Breast (tissue), 4 donors: ENCODE results near the genes CYP46A1, EML1 and EVL.

- PRO-cap, 3 experiments = no peak in any of the 3 experiments
- RRBS = no CpG with 5 or more reads among the region's 9 CpGs
Measured at GRCh38 chr14:99287180-99287711, 15.2 kb upstream of the BCL11B start.

GRCh38 chr14:99412591-99413117 is 68.0 kb downstream of the SETD3 start:
- PRO-cap, 3 experiments = no peak in any of the 3 experiments
- RRBS = no CpG with 5 or more reads among the region's 10 CpGs

DNA sequence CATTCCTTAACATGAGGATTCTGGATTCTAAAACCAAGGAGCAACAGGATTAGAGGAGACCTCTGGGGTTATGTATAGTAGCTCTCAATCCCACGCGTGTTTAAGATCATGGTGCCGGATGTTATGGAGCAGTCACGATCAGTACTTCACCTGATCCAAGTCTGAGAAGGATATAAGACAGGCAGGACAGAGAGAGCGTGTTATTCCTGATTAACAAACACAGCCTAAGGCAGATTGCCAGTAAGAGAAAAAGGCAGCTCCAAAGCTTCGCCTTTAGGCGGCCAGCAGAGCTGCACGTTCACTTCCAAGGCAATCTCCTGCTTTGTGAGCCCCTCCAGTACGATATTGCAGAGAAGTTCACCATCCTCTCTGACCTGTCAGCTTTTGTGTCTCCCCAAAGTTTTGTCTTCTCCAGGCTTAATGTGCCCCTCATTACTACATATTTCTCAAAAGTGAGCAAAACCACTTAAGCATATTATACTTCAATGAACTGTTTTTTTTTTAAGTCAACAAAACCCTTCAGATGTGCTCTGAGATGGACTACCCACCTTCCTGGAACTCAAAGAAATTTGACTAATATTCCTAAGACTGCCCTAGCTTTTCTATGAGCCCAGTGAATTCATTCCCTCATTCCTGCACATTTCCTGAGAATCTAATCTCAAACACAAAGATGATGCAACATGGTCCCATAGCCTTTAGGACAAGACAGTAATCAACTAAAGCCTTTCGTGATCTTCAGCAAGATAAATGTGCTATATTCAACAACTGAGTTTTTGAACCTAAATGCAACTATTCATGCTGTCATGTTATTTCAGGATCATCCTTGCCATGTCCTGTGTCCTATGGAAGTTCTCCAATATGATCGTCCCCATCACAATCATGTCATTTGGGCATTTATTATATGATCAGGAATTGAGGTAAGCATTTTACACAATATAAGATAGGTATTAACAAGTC is 5.2 kb downstream of the SETD3 start:
- PRO-cap, 3 experiments = no peak in any of the 3 experiments
- RRBS = no CpG with 5 or more reads among the region's 11 CpGs

GRCh38 chr14:99505983-99506518 is 24.8 kb downstream of the CCNK start:
- PRO-cap, 3 experiments = no peak in any of the 3 experiments
- RRBS = no CpG with 5 or more reads among the region's 7 CpGs

- PRO-cap, 3 experiments = no peak in any of the 3 experiments
- RRBS = 78% methylated on average over 2 of the region's 12 CpGs
Measured at GRCh38 chr14:99523082-99523767, 42.0 kb downstream of the CCNK start.

- PRO-cap, 3 experiments = no peak in any of the 3 experiments
- RRBS = no CpG with 5 or more reads among the region's 15 CpGs
Measured at GRCh38 chr14:99574939-99575564, 29.0 kb downstream of the CCDC85C start.

GRCh38 chr14:99579819-99580662 is 24.0 kb downstream of the CCDC85C start:
- PRO-cap, 3 experiments = peak in 2 of 3 experiments; most common plus-strand start chr14:99580167 (in 1); most common minus-strand start chr14:99580166 (in 2)
- RRBS = 28% methylated on average over 2 of the region's 20 CpGs

DNA sequence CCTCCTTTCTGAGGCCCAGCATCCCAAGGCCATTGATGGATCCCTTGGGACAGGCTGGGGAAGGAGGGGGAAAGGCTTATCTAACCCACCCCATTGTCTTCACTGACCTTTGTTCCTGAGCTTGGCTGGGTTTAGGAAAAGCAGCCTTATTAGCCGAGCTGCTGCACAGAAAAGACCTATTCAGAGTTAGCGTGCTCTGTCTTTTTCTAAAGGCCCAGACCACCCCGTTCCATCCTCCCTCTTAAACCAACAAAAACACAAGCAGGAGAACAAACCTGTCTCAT is 5.1 kb downstream of the CCDC85C start:
- PRO-cap, 3 experiments = no peak in any of the 3 experiments
- RRBS = no CpG with 5 or more reads among the region's 3 CpGs

DNA sequence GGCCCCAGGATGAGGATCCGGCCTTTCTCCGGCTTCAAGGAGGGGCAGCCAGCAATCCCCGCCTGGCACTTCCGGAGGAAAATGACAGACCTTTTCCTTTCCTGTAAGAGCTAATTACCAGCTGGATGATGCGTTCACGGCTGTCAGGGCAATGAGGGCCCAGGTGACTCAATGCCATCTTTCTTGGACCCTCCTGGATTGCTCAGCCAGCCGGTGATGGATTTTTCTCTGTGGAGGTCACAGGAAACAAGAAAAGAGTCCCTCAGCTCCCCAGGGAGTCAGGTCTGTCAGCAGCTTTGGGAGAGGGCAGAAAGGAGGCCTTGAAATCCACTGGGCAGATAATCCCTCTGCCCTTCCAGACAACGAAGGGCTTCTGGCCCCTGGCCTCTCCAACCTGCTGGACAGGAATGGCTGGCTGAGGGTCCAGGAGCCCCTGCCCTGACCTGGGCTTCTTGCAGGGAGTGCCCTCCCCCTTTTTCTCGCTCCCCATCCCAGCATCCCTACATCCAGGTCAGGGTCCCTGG is 16.0 kb upstream of the CCDC85C start:
- PRO-cap, 3 experiments = no peak in any of the 3 experiments
- RRBS = 29% methylated on average over 3 of the region's 9 CpGs

GRCh38 chr14:99672516-99672877 is 11.6 kb upstream of the CYP46A1 start:
- PRO-cap, 3 experiments = no peak in any of the 3 experiments
- RRBS = no CpG with 5 or more reads among the region's 2 CpGs

GRCh38 chr14:99684138-99684843 is at the start of gene CYP46A1:
Gene CYP46A1, plus strand, starts transcription at chr14:99684298.
- PRO-cap, 3 experiments = peak in 2 of 3 experiments; most common plus-strand start chr14:99684260 (in 1)
- RRBS = 1% methylated on average over 17 of the region's 79 CpGs

DNA sequence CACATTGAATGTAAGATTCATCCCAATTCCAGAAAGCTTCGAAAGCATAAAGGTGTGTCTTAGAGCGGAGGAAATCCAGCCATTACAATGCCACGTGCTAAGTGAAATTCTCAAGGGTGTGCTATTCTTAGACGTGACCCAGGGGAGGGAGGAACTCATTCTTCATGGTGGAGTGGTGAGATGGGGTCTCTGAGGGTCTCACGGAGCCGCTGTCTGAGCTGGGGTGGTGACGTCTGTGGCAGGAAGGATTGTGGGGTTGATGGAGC is 25.1 kb upstream of the EML1 start:
- PRO-cap, 3 experiments = no peak in any of the 3 experiments
- RRBS = no CpG with 5 or more reads among the region's 7 CpGs

GRCh38 chr14:99792940-99794215 is at the start of gene EML1:
Gene EML1, plus strand, starts transcription at chr14:99793413.
- PRO-cap, 3 experiments = peak in 3 of 3 experiments; most common plus-strand start chr14:99793413 (in 3); most common minus-strand start chr14:99793922 (in 3)
- RRBS = 2% methylated on average over 88 of the region's 162 CpGs

DNA sequence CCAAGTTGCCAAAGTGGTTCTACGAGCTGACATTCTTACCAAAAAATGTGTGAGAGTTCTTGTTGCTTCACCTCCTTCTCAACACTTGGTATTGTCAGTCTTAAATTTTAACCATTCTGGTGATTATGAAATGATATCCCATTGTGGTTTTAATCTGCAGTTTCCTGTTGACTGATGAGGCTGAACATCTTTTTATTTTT is 92.1 kb upstream of the EVL start:
- PRO-cap, 3 experiments = no peak in any of the 3 experiments
- RRBS = no CpG with 5 or more reads among the region's 1 CpG

DNA sequence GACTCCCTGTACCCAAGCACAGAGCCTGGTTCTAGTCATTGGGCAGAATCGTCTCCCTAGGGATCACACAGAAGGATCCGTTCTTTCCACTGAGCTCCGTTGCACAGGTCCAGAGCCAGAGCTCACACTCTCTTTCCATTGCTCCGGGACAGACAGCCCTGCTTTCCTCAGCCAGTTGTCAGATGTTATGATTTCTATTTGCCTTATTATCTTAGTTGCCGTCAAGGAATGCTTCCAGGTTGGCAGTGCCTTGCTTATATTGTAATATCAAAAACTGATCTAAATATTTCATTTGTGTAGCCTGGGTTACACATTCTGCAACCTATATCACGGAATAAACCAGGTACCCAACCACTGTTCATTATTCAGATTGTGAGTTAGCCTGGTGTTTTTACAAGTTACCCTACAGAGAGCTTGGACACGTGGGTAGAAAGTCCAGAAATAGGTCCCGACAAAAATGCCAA is 17.8 kb upstream of the EVL start:
- PRO-cap, 3 experiments = no peak in any of the 3 experiments
- RRBS = no CpG with 5 or more reads among the region's 8 CpGs

DNA sequence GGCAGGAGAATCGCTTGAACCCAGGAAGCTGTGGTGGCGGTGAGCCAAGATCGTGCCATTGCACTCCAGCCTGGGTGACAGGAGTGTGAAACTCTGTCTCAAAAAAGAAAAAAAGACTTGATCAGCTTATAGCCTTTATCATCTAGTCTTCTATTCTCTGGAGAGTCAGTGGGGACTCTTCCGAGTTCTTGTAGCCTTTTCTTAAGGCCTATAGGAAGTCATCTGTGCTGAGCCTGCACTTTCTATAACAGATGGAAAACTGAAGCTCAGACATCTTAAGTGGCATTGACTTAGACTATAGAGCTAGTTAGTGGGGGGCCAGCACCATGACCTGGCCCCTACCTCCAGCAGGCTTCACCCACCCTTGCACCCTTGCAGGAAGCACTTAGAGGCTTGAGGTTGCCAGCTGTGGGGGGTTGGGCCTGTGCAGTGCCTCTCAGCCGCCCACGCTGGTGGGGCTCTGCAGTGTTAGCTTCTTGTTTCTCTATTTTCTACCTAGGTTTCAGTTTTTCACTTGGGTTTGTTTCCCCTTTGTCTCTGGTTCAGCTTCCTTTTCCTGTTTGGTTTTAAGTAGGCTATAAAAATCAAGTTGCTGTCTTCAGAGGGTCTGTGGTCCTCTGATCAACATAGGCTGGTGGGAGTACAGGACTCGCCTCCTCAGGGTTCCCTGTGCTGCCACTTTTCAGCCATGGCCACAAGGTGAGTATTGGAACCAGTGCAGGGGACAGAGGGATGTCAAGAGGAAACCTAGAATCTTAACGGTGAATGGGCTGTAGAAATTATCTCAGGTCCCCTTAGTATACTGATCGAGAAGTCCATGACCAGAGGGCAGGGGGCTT is at the start of gene EVL:
TSS of gene EVL (plus strand) at position 610 of the 839 bp plus-strand sequence.
- PRO-cap, 3 experiments = peak in 1 of 3 experiments; most common plus-strand start position 595 of the sequence (in 1)
- RRBS = no CpG with 5 or more reads among the region's 9 CpGs

GRCh38 chr14:100074719-100075451 is 9.7 kb downstream of the EVL start:
- PRO-cap, 3 experiments = no peak in any of the 3 experiments
- RRBS = no CpG with 5 or more reads among the region's 7 CpGs

- PRO-cap, 3 experiments = no peak in any of the 3 experiments
- RRBS = 95% methylated on average over 4 of the region's 11 CpGs
Measured at GRCh38 chr14:100084487-100085109, 19.4 kb downstream of the EVL start.

DNA sequence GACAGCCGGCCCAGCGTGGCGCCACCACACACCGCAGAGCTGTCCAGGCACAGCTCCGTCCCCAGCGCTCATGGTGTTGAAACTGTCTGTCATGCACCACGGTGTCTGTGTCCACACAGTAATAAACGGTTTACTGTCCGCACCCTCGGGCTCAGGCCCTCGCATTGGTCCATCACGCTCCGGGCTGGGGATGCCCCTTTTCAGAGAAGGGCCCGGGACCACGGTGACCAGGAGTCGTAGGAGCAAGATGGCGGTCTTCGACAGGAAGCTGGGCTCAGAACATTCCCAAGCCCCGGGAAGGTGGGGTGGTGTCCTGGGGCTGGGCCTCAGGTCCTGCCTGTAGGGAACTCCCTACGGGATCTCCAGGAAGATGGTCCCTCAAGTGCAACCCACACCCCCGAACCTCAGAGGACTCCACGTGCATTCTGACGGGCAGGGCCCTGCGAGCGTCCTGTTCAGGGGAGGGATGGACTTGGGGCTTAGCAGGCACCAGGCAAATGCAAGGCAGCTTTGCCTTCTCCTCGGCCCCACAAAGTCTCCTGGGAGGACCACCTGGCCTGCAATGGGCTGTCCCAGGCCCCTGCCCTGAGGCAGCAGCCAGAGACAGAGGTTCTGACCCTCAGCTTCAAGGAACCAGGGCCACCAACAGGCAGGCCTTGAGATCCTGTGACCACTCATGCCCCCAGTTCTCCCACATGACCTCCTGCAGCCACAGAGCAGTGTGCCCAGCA is 15.2 kb downstream of the DEGS2 start:
- PRO-cap, 3 experiments = no peak in any of the 3 experiments
- RRBS = 90% methylated on average over 4 of the region's 26 CpGs

DNA sequence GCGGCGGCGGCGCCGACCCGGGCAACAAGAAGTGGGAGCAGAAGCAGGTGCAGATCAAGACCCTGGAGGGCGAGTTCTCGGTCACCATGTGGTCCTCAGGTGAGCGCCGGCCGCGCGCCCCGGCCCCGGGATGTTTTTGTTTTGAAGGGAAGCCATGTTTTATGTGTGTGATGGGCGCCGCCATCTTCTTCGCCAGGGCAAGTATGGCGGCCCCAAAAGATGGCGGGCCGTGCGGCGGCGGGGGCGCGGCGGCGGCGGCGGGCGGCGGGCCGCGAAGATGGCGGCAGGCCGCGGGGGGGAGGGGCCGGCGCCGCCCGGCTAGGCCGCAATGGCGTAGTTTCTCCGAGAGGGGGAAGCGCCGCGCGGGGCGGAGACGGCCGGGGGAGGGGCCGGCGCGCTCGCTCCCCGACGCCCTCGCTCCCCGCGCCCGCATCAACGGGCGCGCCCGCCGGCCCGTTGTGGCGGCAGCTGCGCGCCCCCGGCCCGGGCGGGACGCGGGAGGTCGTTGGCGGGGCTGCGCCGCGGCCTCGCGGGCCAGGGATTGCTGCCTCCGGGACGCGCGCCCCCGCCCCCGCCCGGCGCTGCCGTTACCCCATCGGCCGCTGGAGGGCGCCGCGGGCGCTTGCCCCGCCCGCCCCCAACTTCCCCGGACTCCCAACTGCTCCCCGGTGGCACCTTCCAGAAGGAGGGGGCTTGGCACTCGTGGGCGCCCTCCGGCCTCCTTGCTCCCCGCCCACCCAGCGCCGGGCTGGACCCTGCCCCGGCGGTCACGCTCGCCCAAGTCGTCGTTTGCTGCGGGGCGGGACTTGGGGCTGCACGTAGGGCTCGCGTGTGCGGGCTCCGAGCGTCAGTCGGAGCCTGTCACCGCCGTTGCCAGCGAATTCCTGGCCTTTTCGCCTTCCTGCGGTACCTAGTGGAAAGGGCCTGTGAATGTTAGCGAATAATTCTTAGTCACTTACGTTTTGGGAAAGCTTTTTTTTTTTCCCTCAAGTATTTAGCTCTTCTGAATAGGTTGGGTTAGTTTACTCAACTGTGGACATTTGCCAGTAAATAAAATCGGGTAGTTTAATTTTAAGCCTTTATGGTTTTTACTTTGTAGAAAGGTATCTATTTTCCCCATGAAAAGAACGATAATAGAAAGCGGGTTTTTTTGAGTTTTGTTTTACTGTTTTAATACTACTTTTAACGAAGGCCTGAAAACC is 1.3 kb downstream of the YY1 start:
- PRO-cap, 3 experiments = peak in 3 of 3 experiments; most common plus-strand start position 850 of the sequence (in 3); most common minus-strand start position 754 of the sequence (in 3)
- RRBS = 2% methylated on average over 55 of the region's 133 CpGs